ENCODE data around the genes SLC35D1 and PTGER3.

DNA sequence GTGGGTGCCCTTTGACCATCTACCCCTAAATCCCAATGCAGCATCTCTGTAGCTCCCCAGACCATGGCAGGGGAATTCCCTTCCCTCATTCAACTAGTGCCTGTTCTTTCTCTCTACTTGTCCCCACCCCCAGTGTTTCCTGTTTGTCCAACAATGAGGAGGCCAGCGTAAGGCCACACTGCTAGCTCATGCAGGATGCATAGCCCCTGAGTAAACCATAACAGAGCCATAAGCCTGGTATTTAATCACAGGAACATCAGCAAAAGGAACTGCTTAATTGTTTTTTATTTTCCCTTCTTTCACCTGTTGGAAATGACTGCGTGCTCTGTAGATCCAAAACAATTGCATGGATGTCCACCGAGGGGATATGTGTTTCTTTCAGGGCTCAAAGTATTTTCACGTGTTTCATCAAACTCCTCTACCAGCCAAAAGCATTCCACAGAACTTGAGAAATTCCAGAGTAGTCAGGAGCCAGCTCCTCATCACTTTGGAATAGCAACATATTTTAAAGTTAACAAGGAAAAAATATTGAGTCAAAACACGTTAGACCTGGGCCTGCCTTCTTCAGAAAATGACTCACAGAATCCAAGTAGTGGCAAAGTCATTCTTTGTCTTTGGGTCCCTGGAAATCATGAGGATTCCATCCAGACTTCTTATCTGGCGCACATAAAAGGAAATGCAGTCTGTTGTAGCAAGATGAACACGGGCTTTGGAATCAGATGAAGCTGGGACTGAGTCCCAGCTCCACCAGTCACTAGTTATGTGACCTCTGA is 162.5 kb upstream of the SGIP1 start:
- PRO-cap: no peak

- PRO-cap: no peak
Measured at GRCh38 chr1:66373157-66373672, 160.7 kb upstream of the SGIP1 start.

DNA sequence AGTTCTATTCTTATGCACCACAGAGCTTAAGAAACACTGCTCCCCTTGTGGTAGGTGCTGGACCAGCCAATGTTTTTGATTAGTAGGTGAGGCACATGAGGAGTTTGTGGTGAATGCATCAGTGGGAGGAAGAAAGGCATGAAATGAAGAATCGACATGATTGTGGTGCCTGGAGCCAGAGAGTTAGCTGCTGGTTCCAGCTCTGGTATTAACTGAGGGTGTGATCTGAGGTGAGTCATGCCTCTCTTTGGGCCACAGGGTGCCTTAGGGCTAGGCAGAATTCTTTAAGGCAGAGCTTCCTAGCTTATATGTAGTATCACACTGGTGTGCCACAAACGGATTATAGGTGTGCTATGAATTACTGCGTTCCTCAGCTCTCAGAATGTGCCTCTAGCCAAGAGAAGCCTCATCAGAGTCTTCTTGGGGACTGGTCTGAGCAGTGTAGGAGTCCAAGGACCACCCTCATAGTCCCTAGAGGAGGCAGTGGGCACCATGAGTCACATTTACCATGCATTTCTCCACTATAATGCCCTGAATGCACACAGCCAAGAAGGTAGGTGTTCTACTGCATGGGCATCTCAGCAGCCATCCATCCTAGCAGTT is 97.4 kb upstream of the SGIP1 start:
- PRO-cap: no peak

DNA sequence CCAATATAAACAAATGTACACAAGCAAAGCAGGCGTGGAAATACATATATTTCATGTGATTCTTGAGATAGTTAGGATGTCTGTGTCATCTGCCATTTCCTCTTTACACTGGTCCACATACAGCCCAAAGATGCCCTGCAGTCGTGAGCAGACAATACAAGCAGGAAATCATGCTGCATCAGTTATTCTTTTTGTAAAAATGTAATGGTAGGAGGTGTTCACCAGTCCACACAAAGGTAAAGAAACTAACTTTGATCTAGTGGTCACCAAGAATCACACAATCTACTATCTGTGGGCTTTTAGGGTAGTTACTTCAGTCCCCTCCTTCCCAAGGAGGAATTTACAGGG is 30.5 kb downstream of the SGIP1 start:
- PRO-cap: no peak

GRCh38 chr1:67053279-67054269 is at the start of gene SLC35D1:
TSS of gene SLC35D1 (minus strand) at chr1:67054148.
- PRO-cap: bidirectional peak, plus-strand start at chr1:67053534, minus-strand start at chr1:67053215; bidirectional peak, plus-strand start at chr1:67053730, minus-strand start at chr1:67054148

GRCh38 chr1:67137566-67137846 is 2.7 kb upstream of the C1orf141 start:
- PRO-cap: unidirectional peak, plus-strand start at chr1:67137739

GRCh38 chr1:67645497-67646198 is 39.4 kb upstream of the GADD45A start:
- PRO-cap: no peak

DNA sequence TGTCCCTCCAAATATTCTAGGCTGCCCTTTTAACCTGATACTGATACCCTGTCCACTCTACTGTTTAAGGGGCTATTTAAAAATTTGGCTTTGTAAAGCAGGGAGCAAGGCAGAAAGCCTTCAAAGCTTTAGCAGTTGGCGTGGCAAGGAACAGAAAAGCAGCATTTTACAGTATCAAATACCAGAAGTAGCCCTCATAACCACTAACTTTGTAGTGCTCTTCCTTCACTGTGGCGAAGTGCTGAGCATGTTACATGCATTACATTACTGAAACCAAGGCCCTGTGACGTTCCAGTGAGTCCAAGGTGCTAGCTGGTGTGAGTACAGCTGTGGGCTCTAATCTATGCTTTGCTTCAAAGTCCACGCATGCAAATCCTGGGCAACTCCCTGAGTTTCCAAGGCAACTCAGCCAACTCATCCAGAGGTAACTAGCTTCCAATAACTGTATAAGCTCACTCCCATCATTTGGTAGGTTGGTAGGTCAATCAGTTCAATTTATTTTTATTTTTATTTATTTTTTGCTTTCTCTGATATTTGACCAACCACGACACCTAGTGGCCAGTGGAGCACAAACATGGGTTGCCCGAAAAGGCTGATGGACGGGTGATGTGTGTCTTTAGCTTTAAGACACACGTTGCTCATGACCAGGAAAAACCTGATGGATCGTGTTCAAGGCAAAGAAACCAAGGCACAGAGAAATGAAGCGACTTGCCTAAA is 73.2 kb downstream of the GNG12 start:
- PRO-cap: unidirectional peak, minus-strand start at position 235 of the sequence

DNA sequence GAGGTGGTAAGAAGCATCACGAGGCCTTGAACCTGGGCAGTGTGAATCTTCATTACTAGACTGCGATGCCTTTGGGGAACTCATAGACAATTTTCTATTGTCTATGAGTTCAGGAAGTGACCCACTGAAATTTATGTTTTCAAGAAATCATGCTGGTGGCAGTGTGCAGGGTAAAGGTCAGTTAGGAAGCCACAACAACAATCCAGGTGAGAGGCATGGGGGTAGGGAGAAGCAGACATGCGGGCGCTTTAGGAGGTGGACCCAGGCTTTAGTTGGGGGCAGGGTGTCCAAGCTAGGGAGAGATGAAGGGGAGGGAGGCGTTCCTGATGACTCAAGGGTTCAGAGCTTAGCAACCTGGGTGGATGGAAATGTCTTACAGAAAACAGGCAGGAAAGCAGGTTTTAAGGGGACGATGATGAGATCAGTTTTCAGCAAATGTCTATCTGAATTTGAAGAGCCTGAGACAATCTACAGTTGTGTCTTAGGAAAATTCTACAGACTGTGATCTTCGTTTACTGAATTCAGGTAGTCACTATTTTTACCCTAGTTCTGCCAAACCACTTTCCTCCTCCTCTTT is 14.3 kb downstream of the GNG12 start:
- PRO-cap: no peak

DNA sequence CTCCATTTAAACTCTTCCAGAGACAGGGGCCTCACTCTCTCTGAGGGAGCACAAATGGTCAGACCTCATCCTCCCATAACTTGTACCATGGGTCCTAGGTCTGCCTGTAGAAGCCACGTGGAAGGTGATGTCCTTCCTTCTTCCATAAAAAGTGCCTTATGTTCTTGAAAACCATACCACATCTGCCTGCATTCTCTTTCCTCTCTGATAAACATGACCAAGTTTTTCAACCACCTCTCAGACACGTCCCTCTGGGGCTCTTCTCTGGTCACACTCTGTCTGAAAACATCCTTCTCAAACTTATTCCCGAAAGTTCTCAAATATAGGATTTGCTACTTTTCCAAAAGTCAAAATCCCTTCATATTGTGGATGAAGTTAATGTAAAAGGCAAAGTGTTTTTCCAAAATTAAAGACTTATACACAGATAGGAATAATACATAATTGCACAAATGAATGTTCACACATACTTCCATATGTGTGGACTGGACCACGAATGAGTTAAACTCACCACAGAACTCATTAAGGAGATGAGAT is 72.8 kb downstream of the WLS start:
- PRO-cap: no peak

- PRO-cap: no peak
Measured at GRCh38 chr1:68495424-68496211, 1.3 kb downstream of the DEPDC1 start.

- PRO-cap: no peak
Measured at GRCh38 chr1:69569235-69570087, 1.7 kb downstream of the LRRC7 start.

- PRO-cap: unidirectional peak, minus-strand start at chr1:69582375
Measured at GRCh38 chr1:69582167-69582563, 14.4 kb downstream of the LRRC7 start.

DNA sequence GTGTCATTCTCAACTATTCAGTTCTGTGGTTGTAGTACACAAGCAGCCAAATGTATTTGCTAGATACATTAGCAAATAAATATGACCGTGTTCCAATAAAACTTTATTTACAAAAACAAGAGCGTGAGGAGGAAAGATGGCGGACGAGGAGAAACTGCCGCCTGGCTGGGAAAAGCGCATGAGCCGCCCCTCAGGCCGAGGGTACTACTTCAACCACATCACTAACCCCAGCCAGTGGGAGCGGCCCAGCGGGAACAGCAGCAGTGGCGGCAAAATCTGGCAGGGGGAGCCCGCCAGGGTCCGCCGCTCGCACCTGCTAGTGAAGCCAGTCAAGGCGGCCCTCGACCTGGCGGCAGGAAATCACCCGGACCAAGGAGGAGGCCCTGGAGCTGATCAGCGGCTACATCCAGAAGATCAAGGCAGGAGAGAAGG is 286.1 kb downstream of the LRRC40 start:
- PRO-cap: no peak

DNA sequence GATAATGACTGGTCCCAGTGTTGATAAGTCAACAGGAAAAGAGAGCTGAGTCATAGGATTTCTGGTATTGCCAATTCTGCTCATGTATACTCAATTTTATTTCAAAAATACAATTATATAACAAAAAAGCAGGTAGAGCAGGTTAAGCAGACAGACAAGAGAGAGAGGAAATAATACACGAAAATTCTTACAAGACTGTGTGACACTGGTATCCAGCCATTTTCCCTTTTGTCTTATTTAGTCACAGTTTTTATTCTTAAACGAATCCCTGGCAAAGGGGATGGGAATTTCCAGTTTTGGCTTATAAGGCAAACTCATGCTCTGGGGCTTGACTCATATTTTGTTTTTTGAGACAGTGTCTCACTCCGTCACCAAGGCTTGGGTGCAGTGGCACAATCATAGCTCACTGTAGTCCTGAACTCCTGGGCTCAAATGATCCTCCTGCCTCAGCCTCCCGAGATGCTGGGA is 32.0 kb downstream of the PTGER3 start:
- PRO-cap: no peak

- PRO-cap: bidirectional peak, plus-strand start at chr1:71047938, minus-strand start at chr1:71047731
Measured at GRCh38 chr1:71047601-71048247, at the start of gene PTGER3. TSS of gene PTGER3 (minus strand) at chr1:71047816.

GRCh38 chr1:71067254-71068003 is 13.4 kb downstream of the ZRANB2 start:
- PRO-cap: no peak

DNA sequence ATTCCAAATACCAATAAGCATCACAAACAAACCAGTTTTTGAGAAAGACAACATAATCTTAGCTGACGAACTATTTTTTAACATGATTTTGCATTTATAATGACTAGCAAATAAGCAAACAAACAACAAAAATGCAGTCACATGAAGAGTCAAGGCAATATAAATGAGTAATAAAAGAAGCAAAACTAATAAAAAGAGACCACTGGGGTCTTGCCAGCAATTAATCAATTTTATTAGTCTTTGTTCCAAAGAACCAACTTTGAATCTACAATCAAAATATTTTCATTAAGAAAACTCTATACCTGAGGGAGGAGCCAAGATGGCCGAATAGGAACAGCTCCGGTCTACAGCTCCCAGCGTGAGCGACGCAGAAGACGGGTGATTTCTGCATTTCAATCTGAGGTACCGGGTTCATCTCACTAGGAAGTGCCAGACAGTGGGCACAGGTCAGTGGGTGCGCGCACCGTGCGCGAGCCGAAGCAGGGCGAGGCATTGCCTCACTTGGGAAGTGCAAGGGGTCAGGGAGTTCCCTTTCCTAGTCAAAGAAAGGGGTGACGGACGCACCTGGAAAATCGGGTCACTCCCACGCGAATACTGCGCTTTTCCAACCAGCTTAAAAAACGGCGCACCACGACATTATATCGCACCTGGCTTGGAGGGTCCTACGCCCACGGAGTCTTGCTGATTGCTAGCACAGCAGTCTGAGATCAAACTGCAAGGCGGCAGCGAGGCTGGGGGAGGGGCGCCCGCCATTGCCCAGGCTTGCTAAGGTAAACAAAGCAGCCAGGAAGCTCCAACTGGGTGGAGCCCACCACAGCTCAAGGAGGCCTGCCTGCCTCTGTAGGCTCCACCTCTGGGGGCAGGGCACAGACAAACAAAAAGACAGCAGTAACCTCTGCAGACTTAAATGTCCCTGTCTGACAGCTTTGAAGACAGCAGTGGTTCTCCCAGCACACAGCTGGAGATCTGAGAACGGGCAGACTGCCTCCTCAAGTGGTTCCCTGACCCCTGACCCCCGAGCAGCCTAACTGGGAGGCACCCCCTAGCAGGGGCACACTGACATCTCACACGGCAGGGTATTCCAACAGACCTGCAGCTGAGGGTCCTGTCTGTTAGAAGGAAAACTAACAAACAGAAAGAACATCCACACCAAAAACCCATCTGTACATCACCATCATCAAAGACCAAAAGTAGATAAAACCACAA is 616.5 kb upstream of the NEGR1 start:
- PRO-cap: no peak

- PRO-cap: unidirectional peak, minus-strand start at chr1:74505335
Measured at GRCh38 chr1:74504997-74505671, 7.3 kb downstream of the LRRC53 start.

DNA sequence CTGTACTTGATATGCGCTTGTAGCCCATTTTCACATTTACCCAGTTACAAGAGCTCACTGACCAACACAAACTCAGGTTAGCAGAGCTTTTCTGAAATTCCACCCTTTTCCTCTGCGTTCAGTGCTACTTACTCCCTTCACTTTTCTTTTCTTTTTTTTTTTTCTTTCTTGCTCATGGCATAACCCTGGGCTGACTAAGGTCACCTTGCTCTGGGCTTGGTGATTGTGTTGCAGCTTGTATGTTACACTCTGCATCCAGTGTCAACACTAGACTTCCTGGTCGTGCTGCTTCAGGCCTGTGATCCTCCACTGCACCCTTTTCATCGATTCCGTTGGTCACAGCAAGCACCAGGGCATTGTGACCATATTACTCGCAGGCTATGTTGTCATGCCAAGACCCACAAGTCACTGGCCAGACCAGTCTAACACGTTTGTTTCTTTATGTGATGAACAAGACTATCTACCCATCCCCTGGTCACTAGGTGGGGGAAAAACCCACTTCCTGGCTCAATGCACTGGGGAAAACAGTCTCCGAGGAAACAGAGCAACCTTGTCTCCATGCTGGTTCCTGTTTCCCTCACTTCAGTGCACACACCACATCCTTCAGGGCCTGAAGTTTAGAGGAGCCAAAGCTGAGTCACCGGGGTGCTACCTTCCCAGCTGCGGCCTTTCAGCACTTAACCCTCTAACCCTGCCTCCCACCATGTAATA is 21.0 kb downstream of the ERICH3 start:
- PRO-cap: no peak